Mesenchymal stem cell of the bone marrow (primary cell): ENCODE measurements around a stretch of chr20.

DNA sequence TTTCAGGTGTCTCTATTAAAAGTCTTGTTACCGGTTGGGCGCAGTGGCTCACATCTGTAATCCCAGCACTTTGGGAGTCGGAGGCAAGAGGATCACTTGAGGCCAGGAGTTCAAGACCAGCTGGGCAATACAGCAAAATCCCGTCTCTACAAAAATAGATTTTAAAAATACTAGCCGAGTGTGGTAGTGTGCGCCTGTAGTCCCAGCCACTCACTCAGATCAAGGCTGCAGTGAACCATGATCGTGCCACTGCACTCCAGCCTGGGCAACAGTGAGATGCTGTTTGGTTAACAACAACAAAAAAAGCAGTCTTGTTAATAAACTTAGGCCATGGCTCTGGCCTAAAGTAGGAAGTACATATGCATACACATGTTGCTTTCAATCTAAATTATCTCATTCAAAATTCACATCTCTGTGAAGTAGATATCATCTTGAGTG is 53.0 kb downstream of the B4GALT5 start:
- CAGE, long polyA plus RNA = no peak

DNA sequence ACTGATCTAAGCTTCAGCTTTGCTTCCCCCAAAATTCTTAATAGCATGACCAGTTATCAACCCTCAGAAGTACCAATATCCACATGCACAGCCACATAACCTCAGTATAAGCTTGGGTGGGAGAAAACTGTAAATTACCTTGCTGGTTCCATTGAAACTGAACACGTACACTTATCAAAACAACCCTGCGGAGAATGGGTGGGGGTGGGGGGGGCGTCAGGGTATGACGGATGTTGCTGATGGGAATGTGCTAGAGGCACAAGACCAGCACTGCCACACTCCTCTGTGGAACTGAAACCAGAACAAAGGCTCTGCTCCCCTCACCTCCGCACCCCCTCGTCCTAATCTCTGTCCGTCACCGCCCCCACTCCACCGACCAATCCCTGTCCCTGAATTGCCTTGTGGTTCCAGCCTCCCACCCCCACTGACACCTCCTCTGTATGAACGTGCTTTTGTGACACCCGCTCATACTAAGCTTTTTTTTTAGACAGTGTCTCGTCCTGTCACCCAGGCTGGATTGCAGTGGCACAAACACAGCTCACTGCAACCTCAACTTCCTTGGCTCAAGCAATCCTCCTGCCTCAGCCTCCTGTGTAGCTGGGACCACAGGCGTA is 45.2 kb downstream of the B4GALT5 start:
- CAGE, long polyA plus RNA = no peak

GRCh38 chr20:49706457-49707322 is 7.0 kb downstream of the B4GALT5 start:
- CAGE, long polyA plus RNA = no peak

DNA sequence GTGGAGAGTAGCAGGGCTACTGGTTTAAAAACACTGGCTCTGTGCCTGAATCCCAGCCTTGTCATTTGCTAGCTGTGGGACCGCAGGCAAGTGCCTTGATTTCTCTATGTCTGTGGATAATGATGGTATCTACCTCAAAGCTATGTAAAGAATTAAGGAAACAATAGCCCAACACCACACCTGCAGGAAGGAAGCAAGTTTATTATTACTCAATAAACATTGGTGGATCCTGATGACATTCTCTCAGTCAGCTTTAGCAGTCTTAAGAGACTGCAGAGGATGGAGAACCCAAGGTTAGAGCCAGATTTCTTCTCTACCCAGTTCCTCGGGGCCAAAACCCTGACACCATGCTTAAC is 1.8 kb upstream of the SLC9A8 start:
- CAGE, long polyA plus RNA = no peak

DNA sequence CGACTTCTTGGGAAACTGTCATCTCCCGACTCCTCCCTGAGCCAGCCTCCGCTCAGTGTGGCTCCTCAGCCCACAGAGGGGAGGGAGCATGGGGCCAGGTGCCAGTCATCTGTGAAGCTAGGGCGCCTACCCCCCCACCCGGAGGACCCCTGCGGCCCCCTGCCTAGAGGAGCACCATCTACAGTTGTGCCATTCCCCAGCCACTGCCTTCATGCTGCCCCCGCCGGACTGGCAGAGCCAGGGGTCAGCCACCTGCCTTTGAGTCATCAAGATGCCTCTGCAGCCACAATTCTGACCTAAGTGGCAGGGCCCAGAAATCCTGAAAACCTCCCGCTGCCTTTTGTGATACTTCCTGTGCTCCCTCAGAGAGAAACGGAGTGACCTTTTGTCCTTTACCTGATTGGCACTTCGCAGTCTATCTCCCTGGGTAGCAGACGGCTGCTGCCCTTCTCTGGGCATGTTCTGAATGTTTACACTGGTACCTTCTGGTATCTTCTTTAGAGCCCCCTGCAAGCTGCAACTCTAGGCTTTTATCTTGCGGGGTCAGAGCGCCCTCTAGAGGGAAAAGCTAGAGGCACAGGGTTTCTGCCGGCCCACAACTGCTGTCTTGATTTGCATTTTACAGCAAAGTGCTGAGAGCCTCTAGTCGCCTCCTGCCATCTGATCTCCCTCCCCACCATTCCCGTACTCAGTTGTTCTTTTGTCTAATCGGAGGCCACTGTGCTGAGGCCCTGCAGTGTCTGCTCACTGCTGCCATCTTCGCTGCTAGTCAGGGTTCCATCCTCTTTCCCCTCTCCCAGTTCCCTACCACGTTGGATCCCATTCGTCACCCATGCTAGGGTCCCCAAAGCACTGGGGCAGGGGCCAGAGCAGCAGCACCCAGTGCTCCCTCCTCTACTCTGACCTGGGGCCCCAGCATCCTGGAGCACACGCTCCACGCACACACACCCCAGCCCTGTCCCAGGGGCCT is 26.9 kb downstream of the SPATA2 start:
- CAGE, long polyA plus RNA = no peak

GRCh38 chr20:49890027-49890696 is 25.2 kb downstream of the SPATA2 start:
- CAGE, long polyA plus RNA = no peak

GRCh38 chr20:50003065-50003612 is 20.4 kb downstream of the SNAI1 start:
- CAGE, long polyA plus RNA = no peak

- CAGE, long polyA plus RNA = no peak
Observed at GRCh38 chr20:50226260-50227085, 35.8 kb downstream of the CEBPB start.

DNA sequence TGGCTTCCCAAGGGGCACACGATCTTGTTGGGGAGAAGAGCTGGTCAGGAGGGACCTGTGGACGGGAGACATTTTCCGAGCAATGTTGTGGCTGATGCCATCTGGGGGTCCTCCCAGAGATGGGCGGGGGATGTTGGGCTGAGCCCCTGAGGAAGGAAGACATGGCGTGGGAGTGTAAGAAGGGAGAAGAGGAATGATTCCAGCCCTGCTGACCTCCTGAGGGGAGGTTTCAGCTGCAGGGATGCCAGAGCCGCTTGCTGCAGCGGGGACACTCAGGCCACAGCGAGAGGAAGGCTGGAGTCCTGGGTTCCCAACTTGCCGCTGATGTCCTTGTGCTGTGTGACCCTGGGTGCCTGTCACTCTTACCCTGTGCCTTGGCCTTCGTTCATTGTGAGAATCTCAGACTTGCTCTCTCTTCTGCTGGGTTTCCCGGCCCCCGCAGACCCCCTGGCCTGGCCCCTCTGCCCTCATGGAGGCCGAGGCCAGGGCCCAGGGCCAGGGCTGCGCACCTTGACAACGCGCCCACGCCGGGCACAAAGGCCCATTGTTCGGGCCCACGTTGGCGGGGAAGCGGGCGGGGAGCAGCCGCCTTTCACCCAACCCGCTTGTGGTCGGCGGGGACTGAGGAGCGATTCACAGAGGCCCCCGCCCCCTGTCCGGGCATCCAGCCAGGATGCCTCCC is 52.2 kb downstream of the CEBPB start:
- CAGE, long polyA plus RNA = no peak

DNA sequence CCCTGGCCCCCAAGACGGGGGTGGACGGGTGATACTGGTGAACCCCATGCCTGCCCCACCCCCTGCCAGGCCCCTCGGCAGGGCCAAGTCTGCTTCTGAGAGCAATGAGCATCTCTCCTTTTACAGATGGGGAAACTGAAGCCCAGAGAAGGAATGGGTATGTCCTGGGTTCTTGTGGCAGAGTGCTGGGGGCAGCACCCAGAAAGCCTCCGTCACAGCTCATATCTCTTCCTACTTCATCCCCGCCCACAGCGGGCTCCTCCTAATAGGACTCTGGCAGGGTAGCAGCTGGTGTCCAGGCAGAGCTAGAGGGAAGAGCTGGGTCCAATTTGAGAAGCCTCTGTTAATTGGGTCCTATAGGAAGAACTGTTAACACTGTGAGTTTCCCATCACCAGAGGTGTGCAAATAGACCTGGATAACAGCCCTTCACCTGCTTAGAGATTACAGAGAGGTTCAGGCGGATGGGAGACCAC is 106.4 kb downstream of the CEBPB start:
- CAGE, long polyA plus RNA = no peak

GRCh38 chr20:50335193-50335392 is 144.5 kb downstream of the CEBPB start:
- CAGE, long polyA plus RNA = no peak

DNA sequence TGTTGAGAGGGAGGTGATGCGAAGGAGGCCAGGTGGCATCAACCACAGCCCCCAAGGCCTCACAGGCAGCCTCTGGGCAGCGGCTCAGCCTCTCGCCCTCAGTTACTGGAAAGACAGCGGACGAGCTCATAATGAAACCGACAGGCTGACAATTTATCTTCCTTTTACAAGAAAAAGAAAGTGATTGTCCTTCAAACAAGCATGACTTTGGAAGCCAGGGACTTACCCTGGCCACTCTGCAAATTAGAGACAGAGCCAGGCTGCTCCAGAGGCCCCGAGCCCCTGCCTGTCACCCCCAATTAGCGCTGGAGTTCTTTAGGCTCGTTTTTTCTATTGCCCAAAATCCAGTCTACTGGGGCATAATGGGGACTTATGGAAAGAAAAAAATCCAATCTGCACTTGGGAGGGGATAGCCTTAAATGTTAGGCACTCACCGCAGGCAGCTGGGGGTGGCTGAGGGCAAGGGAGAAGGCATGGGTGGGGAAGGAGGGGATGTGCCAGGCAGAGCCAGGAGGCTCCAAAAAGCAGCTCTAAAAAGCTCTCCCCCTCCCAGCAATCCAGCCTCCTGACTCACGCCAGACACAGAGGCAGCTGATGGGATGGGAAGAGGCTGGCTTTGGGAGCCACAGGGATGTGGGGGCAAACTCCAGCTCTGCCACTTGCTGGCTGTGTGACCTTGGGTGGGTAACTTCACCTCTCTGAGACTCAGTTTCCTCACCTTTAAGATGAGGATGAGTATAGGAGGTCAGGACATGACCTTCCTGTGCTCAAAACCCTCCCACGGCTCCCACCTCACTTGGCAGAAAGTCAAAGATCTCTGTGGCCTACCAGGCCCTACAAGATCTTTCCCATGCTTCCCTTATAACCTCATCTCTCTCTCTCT is 148.6 kb downstream of the CEBPB start:
- CAGE, long polyA plus RNA = no peak

GRCh38 chr20:50392349-50392548 is 117.9 kb upstream of the PTPN1 start:
- CAGE, long polyA plus RNA = no peak

- CAGE, long polyA plus RNA = no peak
Observed at GRCh38 chr20:50395099-50395915, 114.9 kb upstream of the PTPN1 start.

GRCh38 chr20:50501767-50502529 is 8.2 kb upstream of the PTPN1 start:
- CAGE, long polyA plus RNA = no peak

DNA sequence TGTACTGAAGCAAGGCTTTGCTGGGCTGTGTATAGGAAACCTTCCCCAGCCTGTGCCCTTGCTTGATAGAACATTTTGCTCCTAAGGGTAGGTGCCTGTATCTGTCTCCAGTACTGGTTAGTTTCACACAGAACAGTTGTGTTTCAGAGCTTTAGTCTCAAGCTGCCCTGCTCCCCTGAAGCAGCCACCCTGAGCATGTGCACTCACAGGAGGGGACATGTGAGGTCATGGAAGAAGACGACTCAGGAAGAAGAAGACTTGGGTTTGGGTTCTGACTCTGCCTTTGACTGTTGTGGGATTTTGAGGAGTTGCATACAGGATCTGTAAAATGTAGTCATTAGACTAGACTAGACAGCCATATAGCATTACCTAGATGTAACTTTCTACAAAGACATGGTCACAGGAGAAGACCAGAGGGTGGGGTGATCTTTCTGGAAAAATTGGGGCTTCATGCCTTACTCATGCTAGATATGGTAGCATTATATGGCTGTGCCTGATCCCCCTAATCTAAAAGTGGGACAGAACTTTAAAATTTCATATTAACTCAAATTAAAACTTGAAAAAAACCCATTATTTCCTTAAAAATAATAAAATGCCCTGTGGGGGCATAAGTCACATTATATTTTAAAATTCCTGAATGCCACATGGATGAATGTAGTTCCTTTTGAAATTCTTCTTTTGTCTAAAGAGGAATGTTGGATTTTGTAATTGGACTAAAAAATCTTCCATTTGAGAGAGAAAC is 10.5 kb downstream of the PTPN1 start:
- CAGE, long polyA plus RNA = no peak

DNA sequence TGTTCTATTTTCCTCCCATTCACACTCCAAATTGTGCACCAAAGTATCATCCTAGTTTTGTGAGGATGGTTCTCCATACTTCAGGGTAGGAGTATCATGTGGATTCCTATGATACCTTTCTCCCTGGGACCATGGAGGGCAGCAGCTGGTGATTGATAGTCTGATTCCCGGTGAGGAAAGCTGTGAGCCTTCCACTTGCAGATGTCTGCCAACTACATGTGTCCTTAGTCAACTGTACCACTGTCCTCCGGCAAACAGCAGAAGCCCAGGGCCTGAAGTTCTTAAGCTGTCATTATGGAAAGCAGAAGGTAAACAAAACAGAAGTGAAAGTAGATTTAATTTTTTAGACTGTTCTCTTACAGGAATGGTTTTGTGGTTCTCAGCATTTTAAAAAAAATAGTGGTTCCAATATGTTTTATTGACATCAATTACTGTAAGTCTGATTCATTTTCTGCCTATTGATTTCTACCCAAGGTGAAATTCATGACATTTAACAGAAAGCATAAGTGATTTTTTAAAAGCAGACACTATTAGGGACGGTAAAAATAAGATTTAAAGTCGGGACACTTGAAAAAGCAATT is 36.6 kb downstream of the PTPN1 start:
- CAGE, long polyA plus RNA = no peak

- CAGE, long polyA plus RNA = no peak
Observed at GRCh38 chr20:50554612-50555194, 44.5 kb downstream of the PTPN1 start.

DNA sequence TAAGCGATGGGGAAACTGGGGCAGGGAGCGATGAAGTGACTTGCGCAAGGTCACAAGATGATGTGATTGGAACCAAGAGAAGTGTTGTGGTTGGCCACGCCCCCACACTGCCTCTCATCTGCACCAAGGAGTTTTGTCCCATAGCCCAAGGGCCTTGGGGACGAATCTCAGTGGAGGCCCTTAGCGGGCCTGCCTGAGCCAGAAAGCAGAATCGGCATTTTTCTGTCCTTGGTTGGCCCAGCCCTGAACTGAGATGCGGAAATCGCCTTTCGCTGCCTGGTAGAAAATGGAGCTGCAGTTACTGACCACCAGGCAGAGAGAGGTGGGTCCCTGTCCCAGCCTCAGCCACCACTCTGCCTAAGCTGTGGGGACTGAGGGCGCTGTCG is 57.7 kb downstream of the PTPN1 start:
- CAGE, long polyA plus RNA = no peak

DNA sequence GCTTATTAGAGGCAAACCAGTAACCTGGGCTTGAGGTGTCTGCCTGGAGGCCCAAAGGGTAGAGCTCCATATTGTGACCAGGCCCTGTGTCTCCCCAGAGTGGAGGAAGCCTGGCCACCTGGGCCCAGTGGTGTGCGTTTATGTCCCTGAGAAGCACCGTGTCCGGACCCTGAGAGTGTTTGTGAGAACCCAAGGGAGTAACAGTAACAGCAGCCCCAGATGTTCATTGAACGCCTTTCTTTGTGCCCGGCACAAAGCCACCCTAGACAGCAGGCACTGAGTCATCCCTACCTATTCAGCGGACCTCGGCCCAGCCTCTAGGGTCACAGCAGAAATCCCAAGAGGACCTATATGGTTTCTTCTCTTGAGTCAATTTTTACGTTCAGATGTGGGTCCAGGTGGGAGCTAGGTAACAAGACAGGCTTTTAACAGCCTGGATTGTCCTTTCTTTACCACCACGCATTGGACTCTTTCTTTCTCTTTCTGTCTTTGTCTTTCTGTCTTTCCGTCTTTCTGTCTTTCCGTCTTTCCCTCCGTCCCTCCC is 24.5 kb downstream of the BCAS4 start:
- CAGE, long polyA plus RNA = no peak